REH cell (cell line): ENCODE measurements around the genes S100A16, S100A13 and ATP8B2.

DNA sequence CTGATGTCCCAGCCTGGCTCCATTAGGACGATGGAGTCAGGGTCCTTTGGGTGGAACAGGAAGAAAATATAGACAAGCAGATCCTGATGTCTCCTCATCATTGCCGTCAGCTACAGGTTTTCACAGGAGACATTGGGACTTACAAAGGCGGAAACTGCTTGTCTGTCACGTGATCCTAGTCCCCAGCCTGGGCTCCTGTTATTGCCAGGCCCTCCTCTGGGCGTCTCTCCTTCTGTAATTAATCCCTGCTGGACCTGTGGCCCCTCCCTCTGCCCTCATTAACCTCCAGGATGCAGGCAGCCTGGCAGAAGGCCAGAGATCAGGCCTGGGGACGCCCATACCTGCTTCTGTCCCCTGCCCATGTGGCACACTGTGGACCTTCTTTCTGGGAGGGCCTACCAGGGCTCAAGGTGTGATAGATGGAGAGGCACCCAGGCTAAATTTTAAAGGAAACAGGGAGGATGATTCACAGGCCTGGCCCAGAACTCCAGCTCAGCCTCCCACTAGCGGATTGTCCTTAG lies 2.4 kb downstream of the S100A5 start:
- PRO-cap, result no peak

DNA sequence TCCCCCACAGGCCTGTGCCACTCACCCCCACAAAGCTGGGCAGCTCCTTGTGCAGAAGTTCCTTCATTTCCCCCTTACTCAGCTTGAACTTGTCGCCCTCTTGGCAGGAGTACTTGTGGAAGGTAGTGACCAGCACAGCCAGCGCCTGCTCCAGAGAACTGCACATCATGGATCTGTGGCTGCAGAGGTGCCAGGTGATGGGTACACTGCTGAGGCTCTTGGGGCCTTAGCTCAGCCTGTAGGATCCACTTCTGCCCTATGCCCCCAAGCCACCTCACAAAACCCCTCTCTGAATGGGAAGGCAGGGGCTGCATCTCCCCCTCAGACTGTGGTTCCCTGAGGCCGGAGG lies 2.0 kb downstream of the S100A2 start:
- PRO-cap, result no peak

DNA sequence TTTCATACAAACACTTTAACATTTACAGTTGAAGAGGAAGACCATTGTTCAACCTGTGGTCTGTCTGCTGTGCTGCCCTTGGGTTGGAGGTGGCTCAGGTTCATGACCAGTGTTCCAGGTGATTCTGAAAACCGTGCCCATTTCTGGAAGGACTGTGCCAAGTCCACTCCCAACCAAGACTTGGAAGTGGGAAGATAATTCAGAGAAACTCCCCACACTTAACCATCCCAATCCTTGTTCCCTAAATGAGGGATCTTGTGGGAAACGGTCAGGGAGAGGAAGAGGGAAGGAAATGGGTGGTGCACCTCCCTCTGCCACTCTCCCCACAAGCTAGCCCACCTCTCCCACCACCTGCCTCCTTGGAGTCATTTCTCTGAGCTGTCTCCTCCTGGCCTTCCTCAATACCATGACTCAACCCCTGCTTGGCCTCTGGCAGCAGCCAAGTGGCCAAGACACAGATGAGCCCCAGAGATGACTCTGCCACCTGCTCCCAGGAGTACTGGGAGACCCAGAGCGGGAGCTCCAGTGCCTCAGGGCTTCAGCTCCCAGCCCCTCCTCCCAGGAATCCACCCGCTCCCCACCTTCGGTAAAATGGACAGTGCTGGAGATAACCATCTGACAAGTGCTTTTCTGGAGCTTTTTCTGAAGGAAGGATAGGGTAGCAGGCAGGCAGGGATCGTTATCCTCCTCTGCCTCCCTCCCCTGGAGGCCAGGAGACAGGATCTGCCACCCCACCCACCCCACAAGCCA lies 2.7 kb downstream of the S100A16 start:
- PRO-cap, result no peak

GRCh38 chr1:153612488-153613645 lies at the start of gene S100A16:
TSS of gene S100A16 (minus strand) at chr1:153613137.
- PRO-cap, result no peak

DNA sequence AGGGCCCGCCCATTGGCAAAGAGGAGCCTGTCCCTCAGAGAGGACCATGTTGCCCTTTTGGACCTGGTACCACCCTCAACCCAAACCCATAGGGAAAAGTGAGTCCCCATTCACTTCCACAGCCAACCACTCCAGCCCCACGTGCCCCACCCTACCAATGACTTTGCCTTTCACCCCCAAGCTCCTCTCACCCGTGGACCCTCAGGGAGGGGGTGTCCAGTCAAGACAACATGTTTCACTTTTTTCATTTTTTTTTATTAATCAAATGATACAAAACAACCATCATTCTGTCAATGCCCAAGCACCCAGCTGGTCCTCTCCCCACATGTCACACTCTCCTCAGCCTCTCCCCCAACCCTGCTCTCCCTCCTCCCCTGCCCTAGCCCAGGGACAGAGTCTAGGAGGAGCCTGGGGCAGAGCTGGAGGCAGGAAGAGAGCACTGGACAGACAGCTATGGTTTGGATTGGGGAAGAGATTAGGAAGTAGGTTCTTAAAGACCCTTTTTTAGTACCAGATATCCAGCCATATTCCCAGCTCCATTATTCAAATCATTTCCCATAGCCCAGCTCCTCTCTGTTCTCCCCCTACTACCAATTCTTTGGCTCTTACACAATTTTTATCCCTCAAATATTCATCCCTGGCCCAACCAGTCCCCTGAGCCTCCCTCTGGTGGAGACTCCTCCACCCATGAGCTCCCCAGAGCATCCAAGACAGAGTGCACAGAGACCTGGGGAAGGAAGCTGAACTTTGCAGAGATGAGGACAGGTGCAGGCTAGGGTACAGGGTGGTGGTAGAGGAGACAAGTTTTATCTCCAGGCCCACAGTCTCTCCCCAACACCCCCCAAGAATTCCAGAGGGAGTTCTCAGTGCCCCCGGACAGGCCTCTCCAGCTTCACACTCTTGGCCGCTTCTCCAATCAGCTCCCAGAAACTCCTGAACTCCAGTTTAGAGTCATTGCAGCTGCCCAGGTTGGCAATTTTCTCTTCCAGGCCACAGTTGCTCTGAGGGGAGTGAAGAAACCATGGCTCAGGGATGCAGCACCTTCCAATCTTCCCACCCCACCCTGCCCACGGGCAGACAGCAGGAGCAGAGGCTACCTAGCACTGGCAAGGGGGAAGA lies 1.4 kb upstream of the S100A16 start:
- PRO-cap, result no peak

DNA sequence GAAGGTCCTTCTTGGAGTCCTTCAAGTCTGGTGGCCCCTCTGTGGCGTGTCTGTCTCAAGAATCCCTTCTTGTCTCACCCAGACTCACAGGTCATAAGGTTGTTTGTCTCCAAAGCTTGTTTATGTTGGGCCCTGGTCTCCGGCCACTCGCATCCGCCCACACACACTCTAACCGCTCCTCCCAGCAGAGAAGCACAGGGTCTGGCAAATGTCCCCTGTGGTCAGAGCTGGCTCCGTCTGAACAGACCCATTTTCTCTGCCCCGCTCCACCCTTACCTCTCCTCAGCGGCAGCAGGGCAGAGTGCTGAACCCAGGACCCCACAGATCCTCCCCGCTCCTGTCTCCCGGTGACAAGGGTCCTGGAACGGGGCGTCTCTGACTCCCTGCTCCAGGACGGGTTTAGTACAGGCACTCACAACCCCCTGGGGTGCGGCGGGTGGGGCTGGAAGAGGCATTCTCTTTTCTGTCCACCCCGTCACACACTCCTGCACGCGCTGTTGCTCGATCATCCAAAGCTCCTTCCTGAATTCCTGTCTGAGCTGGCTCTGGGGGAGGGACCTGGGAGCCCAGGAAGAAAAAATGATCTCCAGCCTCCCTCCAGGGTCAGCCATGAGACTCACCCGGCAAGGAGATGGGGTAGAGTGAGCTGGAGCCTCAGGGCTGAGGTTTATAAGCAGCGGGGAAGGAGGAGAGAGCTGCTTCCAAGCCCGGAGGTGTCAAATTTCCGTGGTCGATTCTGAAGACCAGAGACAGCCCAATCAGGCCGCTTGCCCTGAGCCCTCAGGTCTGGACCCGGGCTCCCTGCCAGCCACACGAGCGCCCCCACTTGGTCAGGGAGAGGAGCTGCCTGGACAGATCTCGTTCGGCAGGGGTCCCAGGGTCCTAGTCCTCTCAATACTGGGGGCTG lies at the start of gene S100A13:
TSS of gene S100A13 (minus strand) at position 643 of the 907 bp plus-strand sequence.
- PRO-cap, result bidirectional peak, plus-strand start at position 670 of the sequence, minus-strand start at position 643 of the sequence; bidirectional peak, plus-strand start outside the sequence, minus-strand start at position 788 of the sequence

DNA sequence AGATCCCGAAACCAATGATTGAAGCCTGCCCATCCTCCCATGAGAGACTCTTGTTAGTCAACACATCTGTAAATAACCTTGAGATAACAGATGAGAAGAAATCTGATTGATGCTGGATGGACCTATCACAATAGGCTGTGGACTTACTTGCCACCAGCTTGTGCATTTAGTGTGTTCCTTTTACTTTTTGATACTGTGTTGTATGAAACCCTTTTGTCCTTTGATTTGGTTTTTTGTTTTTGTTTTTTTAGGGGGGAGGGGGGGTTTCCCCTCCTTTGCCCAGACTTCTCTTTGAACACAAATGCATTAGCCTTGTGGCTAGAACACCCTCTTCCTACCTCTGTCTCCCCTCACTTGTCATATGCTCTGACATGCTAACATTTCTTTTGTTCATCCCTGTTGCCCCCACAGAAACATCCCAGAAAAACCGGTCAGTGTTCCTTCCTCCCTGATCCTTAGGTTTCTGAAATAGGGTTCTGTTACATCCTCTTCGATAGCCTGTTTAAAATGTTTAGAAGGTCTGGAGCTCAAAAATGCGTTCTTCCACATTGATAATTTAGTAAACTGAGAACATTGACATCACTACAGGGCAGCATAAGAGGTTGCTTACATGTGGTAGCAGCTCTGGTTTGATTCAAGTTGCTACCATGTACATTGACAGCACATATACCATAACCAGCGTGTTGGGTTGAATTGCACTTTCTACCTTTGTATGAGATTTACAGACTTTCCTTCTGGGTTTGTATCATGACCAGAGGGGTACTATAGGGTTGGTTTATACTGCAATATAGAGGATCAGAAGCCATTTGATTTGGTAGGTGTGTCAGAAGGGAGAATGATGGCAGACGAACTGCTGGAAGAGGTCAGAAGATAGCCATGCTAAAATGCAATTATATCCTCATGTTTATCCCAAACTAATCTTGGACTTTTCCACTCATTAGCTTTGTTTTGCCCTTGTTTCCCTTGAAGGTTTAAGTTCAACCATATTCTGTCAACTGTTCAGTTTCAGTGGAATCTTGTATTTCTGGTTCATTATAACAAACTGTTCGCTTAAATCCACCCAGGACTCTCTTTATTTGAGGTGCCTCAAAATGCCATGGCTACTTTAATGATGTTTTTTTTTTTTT lies 11.7 kb downstream of the CHTOP start:
- PRO-cap, result no peak

DNA sequence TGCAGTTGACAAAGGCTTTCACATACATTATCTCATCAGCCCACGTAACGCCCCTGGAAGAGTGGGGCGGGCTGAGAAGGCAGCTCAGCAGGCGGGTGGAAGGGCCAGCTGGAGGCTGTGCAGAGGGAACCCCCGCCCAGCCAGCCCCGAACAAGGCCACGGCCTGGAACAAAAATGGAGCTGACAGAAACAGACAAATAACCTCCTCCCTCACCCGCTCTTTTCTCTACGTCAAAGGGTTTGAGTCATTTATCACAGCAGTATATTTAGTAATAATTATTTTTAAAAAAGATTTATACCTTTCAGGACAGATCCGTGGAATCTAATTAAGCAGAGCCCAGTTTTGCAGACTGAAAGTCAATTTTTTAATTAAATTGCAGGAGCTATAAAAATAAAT lies 20.0 kb downstream of the NPR1 start:
- PRO-cap, result no peak

DNA sequence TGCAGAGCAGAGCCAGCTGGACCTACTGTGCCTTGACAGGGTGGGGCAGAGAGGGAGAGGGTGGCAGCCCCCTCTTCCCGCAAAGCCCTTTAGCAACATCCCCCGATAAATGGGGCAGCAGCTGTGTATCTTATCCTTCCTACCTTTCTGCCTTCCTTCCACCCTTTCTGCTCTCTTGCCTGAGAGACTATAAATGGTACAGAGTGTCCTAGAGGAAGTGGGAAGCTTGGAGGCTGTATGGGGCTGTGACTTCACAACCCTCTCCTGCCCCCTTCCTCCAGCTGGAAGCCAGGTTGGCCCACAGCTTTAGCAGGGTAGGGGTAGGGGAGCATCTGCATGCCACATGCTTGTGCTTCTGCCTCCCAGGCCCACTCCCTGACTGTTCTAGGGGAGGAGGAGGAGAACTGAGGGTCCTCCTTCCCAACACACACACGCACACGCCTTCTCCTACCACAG lies 4.0 kb upstream of the SLC27A3 start:
- PRO-cap, result bidirectional peak, plus-strand start at position 309 of the sequence, minus-strand start at position 191 of the sequence

GRCh38 chr1:153804693-153805232 lies 29.6 kb downstream of the SLC27A3 start:
- PRO-cap, result no peak

GRCh38 chr1:153853554-153854097 lies 69.1 kb downstream of the GATAD2B start:
- PRO-cap, result no peak

DNA sequence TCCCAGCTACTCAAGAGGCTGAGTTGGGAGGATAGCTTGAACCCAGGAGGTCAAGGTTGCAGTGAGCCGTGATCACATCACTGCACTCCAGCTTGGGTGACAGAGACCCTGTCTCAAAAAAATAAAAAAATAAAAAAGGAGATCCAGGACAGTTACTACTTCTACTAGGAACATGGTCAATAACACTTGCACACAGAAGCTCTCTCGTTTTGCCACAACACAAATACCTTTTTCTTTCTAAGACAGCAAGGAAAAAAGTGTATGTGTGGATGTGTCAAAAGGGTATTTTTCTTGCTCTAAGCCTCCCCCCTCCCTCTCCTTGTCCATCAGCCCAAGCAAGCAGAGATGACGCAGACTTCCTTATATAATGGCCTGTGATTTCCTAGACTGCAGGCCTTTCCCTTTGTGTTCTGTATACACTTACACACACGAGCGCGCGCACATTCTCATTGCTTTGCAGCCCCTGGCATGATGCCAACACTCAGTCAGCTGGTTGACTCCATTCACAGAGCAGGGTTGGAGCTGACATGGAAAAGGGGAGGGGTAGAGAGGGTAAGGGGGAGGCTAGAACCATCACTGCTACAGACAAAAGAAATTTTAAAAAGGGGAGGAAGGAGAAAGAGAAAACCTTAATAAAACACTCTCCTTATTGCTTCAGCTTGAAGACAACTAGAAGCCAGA lies 41.9 kb downstream of the GATAD2B start:
- PRO-cap, result bidirectional peak, plus-strand start at position 582 of the sequence, minus-strand start at position 418 of the sequence

DNA sequence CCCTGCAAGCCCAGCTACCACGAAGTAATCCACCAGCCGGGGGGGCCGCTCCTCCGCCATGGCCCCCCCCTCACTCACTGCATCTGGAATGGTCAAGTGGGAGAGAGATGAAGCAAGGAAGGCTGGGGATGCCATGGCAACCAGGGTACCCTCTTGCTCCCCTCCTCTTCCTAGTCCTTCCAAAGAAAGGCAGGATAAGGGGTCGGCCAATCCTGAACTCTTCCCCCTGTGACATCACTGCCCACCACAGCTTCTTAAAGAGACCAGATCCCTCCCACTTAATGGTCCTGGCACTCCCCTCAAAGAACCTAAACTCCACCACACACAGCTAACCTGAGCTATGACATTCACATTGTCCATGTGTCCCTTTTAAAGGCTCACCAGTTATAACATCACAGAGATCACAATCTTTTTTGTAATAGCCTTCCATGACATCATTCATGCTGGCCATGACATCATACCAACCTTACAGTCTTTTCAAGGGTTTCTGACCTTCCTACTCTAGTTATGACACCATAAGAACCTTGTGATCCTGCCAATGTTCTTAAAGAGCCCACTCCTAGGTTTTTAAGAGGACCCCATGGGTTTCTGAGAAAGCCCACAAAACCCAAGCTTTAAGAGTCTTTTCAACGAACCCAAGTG lies 2.1 kb downstream of the DENND4B start:
- PRO-cap, result no peak

- PRO-cap, result no peak
These were observed 1.9 kb upstream of the TPM3 start for GRCh38 chr1:154193808-154194186.

- PRO-cap, result no peak
These were observed 6.1 kb downstream of the C1orf43 start for GRCh38 chr1:154214163-154214846.

- PRO-cap, result no peak
These were observed 1.3 kb downstream of the C1orf43 start for GRCh38 chr1:154219060-154219469.

- PRO-cap, result no peak
These were observed 5.5 kb downstream of the HAX1 start for GRCh38 chr1:154277935-154278271.

DNA sequence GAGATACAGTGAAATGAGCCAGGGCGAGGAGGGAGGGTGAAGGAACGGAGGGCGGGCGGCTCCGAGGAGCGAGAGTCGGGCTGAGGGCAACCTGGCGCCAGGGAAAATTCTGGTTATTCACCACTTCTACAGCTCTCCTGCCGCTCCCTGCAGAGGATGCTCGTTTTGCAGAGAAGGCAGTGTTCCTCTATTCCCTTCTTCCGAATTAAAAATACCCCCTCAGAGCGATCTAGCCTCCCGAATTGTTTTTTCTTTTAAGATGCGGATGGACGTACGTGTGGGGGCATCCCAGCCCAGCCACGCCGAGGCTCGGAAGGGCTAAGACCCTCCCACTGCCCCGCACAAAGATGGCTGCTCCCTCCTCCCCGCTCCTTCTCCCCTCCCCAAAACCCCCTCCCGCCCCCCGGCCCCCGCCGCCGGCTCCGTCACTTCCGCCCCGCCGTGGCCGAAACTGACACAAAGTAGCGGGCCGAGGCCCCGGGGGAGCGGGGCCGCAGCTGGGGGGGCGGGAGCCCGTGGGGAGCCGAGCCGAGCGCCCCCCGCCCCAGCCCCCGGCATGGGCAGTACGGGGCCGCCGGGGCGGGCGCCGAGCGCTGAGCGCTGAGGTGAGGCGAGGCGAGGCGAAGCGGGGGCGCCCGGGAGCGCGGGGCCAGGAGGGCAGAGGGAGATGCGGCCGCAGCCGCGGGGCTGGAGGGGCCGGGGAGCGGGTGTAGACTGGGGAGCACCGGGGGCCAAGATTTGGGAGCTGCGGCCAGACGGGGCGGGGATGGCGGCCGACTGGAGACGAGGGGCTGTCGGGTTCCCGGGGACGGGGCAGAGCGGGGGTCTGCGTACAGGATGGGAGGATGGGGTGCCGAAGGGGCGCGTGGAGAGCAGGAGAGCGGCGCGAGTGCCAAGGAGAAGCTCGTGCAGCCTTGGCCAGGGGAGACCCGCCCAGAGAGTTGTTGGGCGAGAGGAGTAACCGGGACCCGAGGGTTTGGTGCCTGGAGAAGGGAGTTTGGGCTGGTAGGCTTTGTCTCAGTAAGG lies at the start of gene ATP8B2:
TSS of gene ATP8B2 (plus strand) at position 428 of the 1,026 bp plus-strand sequence.
- PRO-cap, result bidirectional peak, plus-strand start at position 116 of the sequence, minus-strand start outside the sequence; bidirectional peak, plus-strand start at position 428 of the sequence, minus-strand start at position 347 of the sequence

GRCh38 chr1:154354498-154354908 lies 29.2 kb downstream of the ATP8B2 start:
- PRO-cap, result no peak

DNA sequence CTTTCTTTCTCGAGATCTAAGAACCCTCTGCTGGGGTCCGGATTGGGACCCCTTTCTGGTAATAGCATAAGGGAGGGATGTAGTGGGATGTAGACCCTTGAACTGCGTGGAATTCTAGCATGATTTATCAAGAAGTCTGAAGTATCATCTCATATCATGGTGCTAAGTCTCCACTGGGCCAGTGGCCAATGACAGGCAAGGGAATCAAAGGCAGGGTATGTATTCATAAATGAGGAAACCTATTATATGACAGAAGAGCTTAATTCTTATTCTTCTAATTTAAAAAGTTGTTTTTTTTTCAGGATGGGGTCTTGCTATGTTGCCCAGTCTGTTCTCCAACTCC lies 34.8 kb downstream of the ATP8B2 start:
- PRO-cap, result no peak